Metanephros (tissue), 2 donors: ENCODE measurements around a stretch of chr12.

GRCh38 chr12:46365875-46366769 lies 6.5 kb downstream of the SLC38A2 start:
- RAMPAGE, long total RNA: no peak

DNA sequence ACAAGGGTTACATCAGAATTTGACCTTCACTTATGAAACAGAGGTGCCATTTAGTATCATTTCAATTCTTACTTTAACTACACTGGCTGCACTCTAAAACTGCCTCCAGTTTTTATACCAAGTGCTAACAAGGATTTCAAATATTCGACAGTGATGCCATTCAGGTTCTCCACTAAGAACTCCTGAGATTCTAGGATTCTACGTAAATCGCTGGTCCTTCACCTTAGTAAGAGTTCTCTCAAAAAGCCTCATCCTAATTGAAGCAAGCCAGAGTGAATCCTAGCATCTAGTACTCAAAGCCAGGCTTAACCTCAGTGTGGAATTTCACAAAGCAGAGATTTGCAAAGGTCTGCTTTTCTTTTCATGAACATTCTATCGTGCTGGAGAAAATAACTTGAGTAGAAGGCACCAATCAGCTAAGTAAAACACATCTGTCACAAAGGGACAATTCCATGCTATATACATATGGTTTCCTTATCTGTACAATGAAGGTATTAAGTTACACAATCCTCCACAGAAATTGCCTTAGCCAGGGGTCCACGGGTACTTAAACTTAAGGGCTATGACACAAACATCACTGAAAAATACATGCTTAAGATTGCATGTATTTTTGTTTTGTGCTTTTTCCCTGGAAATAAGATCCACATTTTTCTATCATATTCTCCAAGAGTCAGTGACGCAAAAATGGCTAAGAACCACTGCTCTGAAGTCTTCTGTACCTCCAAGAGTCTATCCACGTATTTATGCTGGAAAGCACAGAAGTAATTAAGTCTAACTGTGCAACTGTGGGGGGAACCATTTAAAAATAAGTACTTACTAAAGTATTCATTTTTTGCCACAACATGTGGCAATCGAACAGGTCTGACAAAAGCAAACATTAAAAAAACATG lies 3.2 kb downstream of the SLC38A2 start:
- RAMPAGE, long total RNA: no peak

- RAMPAGE, long total RNA: no peak
These were observed 9.6 kb upstream of the SLC38A2 start for GRCh38 chr12:46382118-46382691.

- RAMPAGE, long total RNA: no peak
These were observed 10.5 kb upstream of the SLC38A2 start for GRCh38 chr12:46382919-46383642.

DNA sequence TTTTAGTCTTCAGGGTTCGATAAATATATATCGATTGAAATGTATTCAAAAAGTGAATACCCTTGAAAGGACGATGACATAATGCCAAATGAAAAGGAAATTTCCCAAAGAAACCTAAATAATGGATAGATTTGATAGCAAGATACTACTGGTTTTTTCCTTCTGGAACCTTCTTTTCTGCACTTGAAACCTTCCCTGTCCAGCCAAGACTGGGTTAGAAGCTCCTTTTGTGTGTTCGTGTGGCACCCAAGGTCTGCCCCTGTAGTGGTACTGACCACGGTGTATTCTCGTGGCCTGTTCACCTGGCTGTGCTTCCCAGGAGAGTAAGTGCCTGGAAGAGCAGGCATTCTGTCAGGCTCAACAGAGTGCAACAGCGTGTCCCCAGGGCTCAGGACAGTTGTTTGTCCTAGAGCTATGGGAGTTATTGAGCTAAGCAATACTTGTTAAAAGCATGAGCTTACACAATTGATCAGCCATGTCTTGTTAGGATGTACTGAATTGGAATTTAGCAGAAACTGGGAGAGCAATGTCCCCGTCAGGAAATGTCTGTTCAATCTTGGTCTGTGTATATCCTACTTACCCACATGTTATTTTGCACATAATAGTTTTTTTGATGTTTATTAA lies 12.8 kb upstream of the SLC38A2 start:
- RAMPAGE, long total RNA: no peak

DNA sequence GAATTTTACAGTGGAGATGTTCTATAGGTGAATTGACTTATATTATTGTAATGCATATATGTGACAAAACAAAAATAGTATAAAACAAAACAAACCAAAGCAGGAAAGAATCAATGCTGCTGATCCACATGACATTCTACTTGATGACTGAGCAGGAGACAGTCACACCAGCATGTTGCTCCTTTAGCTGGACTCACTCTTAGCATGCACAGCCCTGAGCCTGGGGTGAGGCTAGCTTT lies 42.2 kb upstream of the SLC38A2 start:
- RAMPAGE, long total RNA: no peak

GRCh38 chr12:46459872-46460613 lies 87.5 kb upstream of the SLC38A2 start:
- RAMPAGE, long total RNA: no peak

GRCh38 chr12:46516158-46516959 lies 143.8 kb upstream of the SLC38A2 start:
- RAMPAGE, long total RNA: no peak

DNA sequence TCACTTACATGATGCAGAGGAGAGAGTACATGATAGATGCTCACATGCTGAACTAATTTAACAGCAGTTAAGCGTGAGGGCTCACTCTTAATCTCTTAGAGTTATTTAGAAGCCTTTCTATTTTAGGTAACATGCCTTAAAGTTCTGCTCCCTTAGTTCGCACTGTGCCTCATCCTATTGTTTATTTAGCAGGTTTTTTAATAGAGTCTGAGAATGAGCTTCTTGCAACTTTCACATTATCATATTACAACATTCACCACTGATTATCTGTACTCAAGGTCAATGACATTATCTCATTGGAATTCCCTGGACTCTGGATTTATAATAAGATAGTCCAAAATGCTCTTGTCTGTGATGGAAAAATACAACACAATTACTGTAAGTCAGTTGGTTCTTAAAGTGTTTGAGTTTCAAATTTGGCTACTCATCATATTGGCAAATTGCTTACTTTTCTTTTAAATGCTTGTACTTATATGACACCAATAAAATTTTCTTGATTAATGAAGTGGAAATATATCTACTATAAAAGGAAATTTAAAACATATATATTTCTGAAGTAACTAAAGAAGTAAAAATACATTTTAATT lies 183.6 kb upstream of the SLC38A2 start:
- RAMPAGE, long total RNA: no peak

GRCh38 chr12:46639178-46639799 lies 186.5 kb downstream of the SLC38A4 start:
- RAMPAGE, long total RNA: no peak

DNA sequence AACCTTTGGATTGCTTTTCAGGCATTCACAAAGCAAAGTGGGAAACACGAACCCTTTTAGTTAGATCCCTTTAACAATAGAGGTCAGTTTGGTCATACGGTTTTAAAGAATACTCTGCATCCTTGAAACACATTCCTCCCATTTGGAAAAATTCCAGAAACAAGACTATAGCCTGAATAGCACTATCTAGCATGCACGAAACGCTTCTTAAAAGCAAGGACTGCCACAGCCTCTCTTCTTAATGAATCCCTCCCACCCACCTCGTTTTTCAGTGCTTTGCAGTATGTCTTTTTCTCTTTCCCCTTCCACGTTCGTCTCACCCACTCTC lies 302 bp downstream of the SLC38A4 start:
- RAMPAGE, long total RNA: no peak

GRCh38 chr12:46983215-46983755 lies 96.1 kb upstream of the PCED1B start:
- RAMPAGE, long total RNA: no peak

DNA sequence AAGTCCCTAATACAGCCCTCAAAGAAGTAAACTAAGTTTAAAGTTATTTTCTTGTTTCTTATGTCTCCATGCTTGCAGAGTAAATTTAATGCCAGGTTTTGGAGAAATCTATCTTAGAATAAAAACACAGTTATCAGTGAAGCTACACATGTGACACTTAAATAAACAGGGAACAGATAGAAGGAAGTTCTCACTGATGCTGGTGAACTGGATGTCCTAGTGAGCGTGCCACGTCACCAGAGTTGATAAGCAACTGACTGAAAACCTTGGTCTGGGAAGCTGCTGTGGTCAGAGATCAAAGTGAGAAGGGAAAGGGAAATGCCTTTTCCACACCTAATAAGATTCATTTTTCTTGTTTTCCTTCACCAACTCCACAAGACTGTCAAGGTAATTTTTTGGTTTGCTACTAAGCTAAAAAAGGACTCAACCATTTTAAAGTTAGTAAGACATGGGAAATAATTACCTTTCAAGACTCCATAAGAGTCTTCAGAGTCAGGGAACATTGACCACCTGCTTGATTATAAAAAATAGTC lies 74.7 kb upstream of the PCED1B start:
- RAMPAGE, long total RNA: no peak

DNA sequence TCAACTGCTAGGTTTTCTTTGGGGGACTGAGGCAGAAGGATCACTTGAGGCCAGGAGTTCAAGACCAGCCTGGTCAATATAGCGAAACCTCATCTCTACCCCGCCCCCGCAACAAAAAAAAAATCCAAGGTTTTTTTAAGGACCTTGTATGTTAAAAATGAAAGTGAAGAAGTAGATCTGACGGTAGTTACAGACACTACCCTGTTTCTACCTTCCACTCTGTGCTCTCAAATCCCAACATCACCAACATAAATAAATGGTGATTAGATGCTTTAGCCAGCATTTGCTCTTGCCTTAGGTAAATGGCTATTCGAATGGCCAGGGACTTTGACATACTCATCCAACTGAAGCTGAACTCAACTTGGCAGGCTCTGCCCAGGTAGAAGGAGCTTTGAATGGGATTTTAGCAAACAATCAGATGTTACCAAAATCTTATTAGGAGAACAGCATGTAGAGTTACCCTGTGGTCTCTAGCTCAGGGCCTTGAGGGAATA lies 126.9 kb upstream of the AMIGO2 start:
- RAMPAGE, long total RNA: no peak

DNA sequence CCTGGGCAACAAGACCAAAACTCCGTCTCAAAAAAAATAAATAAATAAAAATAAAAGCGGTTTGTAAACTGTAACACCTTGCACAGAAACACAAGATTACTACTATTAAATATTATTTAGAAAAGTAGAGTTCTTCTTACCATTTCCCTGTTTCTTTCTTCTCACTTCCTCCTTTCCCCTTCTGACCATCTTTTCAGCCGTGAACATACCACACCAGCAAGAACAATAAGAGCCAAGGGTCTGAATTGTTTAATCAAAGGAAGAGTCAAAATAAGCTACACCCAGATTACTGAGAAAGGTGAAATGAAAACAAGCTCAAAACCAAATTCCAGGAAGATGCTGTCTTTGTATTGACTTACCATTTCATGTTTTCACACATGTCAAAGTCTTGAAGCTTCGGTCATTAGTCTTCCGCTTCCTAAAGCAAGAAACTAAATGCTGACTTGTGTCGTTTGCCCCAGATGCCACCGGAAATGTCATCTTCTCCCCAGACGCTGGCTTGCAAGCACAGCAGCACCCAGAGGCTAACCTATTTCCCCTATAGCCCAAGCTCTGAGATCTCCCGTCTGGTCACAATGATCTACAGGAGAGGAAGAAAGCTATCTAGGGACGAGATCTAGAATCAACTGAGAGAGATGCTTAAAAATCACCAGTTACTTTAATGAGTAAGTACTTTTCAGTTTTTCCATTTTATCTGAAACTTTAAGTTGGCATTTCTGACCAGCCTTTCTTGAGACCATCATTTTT lies 136.4 kb upstream of the AMIGO2 start:
- RAMPAGE, long total RNA: no peak

GRCh38 chr12:47218319-47218739 lies 138.6 kb upstream of the AMIGO2 start:
- RAMPAGE, long total RNA: no peak

- RAMPAGE, long total RNA: no peak
These were observed 151.8 kb upstream of the AMIGO2 start for GRCh38 chr12:47231470-47232081.

DNA sequence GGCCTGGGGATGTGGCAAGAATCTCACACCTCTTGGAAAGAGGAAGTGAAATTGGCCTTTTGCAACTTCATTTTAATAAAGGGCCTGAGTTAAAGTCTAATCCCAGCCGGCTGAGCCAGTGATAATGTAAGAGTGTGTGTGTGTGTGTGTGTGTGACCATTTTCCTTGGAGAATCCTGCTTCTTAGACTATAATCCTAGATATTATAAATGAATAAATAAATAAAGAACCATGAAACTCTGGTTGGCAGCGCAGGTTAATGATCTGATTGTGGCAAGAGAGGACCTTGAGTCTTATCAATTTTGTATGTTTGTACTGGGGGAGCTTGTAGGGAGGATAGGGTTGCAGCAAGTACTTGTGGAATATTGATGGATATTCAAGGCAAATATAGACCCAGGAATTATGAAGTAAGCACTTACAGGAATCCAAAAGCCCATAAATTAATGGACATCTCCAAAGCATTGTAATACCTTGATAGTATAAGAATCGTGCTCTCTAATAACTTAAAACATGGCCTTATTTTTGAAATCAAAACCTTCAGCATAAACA lies 233.2 kb upstream of the AMIGO2 start:
- RAMPAGE, long total RNA: no peak

GRCh38 chr12:47359684-47360144 lies 280.0 kb upstream of the AMIGO2 start:
- RAMPAGE, long total RNA: no peak

DNA sequence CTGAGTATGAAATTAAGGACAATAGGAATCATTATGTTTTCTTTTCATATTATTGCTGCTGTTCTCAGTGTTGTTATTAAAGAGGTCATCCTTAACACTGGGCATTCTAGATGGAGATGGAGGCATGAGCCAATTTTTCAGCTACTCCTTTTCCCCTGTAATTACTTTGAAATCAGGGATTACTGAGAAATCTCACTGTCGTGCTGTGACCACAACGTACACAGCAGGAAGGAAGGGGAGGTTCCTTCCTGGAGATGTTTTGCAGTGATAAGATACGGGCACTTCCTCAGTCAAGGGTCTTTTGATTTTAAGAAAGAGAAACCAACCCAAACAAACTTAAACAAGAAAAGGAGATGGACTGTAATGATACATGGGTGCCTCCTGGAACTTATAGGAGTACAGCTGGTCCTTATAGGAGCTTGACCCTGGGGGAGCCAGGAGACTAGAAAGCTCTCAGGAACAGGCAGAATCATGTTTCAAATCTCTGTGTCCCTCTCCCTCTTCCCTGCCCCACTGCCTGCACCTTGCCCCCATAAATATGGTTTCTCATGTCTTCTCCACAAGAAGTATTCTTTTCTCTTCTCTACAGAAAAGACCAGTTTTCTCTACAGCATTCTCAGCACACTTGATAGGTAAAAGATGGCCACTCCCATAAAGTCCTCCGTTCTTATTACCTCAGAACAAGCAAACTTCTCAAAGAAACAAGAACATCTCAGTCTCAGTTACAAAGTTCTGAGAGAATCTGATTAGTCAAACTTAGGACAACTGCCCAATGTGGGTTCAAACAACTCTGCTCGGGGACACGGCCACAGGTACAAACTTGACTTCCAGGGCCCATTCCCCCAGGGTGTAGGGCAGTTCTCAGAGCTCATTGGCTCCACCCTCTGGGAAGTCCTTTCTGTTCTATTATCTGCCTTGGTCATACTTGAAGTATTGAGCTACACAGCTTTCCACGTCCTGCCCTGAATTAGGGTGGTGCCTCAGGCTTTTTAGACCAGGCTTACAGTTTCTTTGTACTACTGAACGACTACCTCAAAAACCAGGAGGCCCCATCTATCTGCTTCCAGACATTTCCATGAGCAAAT lies 281.2 kb upstream of the AMIGO2 start:
- RAMPAGE, long total RNA: no peak